ENCODE data around the gene KDM4B.

- PRO-cap = no peak
Observed at GRCh38 chr19:4792847-4793496, 1.4 kb downstream of the FEM1A start.

DNA sequence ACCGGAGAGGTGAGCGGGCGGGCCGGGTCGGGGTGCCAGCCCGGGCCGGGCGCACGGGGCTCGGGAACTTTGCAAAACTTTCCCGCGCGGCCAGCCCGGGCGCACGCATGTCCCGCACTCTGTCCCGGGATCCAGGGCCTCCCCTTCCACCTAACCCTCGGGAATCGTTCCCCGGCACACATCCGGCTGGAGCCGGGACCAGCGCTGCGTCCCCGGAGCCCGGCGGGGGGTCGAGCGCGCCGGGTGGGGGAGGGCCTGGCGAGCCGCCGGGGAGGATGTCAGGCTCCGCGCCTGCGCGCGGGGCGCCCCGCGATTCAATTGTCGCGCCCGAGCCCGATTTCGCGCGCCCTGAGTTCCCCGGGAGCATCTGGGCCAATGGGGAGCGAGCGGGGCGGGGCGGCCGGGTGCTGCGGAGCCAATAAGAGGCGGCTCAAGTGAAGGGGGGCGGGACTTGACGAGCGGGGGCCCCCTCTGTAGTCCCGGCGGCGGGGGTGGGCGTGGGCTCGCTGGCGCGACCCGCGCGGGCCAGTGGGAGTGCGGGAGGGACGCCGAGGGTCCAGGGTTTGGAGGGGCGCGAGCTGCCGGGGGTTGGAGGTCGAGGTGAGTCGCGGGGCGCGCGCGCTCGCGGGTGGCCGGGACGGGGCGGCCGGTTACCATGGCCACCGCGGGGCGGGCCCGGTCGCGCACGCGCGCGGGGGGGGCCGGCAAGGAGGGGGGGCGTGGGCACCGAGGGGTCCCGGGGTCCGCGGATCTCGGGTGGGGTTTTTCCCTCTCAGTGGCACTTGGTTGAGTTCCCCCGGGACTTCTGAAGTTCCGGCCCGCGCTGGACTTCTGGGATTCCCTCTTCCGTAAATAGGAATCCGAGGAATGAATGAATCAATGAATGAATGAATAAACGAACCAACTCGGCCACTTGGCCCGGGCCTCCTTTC is 612 bp downstream of the UHRF1 start:
- PRO-cap = no peak

- PRO-cap = no peak
Observed at GRCh38 chr19:4929153-4929596, 19.9 kb downstream of the UHRF1 start.

DNA sequence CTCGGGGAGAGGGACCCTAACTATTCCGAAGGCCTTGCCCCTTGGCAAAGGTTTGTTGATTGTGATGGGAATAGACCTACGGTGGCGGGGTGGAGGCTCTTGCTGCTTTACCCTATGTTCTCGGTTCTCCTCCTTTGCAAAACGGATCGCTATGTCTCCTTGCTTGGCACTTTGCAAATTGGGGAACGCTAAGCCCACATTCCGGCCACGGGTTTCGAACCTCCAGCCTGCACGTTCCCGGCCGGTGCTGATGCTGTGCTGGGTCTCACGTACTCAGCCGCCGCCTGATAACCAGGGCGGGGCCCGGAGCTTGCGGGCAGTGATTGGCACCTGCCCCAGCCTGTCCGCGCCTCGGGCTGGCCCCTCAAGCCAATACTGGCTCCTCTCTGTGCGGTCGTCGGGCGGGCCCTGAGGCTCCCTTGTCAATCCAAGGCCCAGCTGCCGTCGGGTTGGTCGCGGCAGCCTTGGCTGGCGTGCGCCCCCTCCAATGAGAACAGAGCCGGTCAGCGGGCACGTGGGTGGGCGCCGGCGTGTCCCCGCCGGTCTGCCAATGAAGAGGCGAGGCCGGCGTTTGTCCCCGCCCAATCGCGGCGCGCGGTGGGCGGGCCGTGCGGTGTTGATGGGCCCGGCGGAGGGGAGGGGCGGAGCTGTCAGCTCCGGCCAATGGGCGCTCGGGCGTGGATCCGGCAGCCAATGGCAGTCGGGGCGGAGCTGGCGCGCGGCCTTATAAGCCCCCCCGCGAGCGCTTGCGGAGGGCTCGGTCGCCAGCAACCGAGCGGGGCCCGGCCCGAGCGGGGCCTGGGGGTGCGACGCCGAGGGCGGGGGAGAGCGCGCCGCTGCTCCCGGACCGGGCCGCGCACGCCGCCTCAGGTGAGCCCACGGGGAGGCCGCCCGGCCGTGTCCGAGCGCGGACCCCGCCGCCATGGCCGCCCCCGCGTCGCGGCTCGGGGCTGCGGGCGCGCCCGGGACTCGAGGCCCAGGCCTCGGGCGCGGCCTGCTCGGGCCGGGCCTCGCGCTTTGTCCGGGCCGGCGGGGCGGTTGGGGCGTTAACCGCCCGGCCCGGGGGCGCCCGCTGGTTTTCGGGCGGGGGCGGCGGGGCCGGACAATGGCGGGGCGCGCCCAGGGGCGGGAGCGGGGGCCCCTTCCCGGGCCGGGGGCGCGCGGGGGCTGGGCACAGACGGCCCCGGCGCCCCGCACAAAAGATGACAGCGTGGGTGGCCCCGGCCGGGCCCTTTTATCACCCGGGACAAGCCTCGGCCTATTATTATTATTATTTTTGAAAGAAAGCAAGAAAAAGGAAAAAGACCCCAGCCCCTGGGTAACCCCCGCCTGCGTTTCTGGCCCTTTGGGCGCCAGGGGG is at the start of gene KDM4B:
Gene KDM4B, plus strand, starts transcription at position 753 of the 1,360 bp plus-strand sequence.
- PRO-cap = unidirectional peak, plus-strand start at position 812 of the sequence

DNA sequence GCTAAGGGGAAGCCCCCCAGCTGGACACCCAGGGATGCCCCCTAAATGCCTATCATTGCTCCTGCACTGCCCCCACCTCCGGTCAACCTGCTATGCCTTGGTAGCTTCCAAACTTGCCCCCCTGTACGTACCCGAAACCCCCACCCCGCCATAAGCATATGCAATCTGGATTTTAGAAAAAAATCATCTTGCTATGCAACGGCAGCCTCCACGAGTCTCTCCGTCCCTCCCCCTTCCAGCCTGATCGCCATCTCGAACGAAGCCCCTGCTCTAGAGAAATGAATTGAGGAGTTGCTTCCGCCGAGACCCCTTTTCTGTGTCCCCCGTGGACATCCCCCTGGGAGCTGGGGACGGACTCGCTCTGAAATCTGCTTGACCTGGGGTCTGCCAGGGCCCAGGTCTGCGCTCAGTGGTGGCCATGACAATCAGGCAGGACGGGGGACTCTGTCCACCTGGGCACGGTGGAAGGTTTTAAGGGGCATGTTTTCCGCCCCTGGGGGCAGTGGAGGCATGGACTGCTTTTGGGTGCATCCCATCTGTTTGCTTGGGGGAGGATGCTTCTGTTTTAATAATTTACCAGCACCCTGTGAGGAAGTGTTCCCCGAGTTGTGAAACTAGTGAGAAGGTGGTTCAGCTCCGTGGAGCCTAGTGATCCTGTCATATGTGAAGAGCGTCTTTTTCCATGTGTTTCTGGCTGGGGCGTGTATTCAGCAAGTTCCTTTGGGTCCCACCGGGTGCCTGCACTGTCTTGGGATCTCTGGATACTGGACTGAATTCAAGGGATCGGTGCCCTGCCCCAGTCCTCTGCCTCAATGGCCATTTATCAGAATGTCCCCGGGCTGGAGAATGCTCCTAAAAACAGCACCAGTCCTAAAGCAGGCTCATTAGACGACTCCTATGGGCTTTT is 1.1 kb downstream of the KDM4B start:
- PRO-cap = no peak

DNA sequence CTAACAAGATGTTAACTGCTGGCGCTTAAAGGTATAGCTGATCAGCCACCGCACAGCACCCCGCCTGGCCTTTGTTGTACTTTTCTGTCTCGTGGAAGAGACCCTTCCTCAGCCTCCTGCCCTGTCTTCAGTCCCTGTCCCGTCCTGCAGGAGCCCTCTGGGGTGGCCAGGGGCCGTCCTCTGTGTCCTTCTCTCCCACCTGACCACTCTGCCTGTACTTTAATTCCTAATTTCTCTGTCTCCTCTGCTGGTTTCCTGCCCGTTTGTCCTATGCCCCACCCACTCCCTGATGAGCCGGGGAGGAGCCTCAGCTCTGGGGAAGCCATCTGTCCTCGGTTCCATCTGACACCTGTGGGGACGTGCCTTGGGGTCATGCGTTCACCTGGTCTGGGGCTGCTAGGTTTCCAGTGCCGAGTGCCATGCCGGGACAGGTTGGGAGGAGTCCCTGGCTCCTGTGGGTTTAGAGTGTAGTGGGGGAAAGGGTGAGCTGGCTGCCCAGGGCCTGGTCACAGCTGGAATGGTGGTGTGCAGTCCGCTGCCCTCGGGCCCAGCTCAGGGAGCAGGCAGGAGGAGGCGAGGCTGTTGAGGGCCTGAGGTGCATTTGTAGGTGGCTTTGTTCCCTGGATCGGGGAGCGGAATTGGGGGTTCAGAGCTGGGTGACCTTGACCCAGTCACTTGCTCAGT is 2.4 kb downstream of the KDM4B start:
- PRO-cap = no peak

GRCh38 chr19:5046477-5047071 is 77.7 kb downstream of the KDM4B start:
- PRO-cap = no peak

DNA sequence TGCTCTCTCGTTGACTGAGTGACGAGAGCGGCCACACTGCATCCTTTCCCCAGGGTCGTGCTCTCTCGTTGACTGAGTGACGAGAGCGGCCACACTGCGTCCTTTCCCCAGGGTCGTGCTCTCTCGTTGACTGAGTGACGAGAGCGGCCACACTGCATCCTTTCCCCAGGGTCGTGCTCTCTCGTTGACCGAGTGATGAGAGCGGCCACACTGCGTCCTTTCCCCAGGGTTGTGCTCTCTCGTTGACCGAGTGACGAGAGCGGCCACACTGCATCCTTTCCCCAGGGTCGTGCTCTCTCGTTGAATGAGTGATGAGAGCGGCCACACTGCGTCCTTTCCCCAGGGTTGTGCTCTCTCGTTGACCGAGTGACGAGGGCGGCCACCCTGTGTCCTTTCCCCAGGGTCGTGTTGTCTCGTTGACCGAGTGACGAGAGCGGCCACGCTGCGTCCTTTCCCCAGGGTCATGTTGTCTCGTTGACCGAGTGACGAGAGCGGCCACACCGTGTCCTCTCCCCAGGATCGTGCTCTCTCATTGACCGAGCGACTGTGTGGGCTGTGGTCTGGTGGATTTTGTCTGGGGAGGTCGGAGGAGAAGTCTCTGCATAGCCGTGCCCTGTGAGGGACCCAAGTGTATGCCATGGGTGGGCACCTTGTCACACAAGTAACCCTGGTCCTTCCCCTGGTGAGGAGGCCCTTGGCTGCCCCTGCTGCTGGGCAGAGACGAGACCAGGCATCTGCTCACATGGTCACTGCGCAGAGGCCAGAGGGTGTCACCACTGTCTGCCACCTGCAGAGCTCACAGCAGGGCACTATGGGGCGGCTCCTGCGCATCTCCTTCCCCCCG is 107.7 kb downstream of the KDM4B start:
- PRO-cap = no peak

DNA sequence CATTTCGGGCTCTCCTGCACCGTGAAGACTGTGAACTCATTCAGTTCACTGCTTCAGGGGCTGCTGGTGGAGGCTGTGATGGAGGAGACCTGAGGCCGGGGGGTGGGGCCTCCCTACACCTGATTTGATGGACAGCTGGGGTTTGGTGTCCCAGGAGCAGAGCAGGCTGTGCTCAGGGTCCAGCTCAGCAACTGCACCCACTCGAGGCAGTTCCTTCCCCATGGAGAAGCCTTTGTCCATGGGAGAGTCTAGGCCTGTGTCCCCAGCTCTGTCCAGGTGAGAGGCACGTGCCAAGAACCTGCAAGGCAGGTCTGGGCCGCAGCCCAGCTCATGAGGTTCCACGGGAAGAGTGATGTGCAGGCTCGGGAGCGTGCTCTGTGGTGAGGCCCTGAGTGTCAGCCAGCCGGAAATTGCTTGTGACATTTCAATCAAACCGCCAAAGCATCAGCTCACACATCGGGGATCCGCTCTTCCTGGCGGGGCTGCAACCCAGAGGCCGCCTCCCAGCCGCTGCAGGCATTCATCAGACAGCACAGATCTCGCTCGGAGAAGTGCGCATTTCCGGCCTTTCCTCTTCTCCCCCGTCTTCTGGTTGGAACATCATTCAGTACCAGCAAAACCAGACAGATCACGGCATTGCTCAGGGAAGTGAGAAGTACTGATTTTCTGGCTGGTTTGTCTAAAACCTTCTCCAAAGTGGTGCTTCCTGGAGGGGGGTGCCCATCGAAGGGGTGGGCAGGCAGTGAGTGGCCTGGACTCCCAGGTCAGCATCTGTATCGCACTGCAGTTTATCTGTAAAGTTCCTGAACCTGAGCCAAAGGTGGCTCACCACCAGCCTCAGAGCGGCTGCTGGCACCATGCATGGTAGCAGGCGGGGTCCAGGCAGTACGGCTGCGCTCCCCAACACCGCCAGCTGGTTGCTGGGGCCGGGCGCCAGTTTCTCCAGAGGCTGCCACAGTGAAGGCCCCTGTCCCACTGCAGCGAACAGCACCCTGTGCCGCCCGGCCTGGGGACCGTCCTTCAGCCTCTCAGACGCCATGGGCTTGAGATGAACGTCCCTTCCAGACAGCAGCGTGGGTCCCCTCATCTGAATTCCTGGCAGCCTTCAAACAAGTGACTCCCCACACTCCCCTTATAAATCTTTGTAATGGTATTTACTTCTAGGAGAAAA is 109.4 kb downstream of the KDM4B start:
- PRO-cap = no peak

- PRO-cap = no peak
Observed at GRCh38 chr19:5126781-5127198, 157.9 kb downstream of the KDM4B start.

GRCh38 chr19:5128482-5128983 is 159.6 kb downstream of the KDM4B start:
- PRO-cap = no peak

DNA sequence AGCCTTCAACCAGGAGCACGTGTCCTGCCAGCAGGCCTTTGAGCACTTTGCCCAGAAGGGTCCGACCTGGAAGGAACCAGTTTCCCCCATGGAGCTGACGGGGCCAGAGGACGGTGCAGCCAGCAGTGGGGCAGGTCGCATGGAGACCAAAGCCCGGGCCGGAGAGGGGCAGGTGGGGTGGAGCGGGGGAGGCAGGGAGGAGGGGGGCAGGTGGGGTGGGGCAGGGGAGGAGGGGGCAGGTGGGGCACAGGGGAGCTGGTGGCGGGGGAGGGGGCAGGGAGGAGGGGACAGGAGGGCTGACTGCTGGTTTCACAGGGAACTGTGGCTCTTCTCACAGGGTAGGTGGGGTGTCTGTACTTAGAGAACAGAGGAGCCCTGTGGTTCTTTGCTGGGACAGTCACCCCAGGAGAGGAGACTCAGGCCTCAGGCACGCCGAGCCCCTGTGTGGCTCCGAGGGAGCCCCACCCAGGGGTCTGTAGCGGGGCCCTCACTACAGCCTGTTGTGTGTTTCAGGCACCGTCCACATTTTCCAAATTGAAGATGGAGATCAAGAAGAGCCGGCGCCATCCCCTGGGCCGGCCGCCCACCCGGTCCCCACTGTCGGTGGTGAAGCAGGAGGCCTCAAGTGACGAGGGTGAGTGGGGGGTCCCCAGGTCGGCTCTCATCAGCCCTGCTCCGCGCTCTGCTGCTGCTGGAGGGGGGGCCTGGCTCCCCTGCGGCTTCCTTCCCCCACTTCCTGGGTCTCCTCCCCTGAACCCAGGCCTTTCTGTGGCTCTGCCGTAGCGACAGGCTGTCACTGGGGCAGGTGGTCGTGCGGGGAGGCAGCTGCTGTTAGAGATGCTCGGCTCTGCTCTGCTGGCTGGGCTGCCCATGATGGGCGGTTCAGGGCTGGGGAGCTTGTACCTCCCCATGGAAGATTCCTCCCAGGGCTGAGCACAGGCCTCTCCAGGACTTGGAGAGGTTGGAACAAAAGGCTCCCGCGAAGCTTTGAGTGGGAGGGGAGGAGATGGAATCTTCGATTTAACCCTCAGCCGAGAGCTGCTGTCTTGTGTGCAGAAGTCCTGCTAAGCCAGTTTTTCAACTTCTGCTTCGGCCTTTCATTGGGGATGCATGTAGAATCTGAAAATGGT is 162.8 kb downstream of the KDM4B start:
- PRO-cap = no peak

DNA sequence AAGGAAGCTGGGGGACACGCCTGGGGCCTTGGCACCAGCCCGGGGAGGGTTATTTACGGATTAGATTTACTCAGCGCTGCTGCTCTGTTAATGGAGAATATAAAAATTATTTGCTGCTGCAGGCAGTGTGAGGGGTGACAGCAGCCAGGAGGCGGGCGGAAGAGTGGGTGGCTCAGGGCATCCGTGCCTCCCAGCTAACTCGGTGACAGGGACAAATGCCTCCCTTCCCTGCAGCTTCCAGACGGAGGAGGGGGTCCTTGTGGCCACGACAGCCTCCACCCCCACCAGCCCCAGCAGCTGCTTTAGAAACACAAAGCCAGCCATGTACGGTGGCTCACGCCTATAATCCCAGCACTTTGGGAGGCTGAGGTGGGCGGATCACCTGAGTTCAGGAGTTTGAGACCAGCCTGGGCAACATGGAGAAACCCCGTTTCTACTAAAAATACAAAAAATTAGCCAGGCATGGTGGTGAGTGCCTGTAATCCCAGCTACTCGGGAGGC is 184.0 kb downstream of the PTPRS start:
- PRO-cap = no peak

DNA sequence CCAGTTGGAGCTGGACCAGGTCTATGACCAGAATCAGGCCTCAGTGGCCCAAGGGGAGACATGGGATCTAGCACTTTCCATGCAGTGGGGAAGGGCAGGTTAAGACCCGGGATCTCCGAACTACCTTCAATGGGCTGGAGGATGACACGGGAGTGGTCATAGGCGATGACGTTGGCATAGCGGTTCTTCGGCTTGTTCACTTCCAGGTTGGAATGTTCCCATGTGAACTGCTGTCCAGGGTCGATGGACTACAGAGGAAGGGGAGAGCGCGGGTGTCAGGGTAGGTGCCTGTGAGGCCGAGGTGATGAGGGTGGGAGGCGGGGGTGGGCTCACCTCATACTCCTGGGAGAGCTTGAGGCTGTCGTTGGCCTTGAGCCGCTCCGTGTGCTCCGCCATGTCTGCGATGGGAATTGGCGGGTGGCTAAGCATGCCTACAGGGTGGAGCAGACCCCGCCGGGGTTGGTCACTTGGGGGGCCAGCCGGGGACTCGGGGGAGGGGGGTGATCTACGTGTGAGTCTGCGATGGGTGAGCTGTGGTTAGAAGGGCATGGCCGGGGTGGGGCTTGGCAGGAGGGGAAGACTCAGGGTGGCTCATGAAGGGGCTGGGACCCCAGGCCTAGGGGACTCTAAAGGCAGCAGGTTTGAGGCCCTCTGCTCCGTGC is 125.3 kb downstream of the PTPRS start:
- PRO-cap = no peak

GRCh38 chr19:5286011-5286424 is 54.6 kb downstream of the PTPRS start:
- PRO-cap = no peak

DNA sequence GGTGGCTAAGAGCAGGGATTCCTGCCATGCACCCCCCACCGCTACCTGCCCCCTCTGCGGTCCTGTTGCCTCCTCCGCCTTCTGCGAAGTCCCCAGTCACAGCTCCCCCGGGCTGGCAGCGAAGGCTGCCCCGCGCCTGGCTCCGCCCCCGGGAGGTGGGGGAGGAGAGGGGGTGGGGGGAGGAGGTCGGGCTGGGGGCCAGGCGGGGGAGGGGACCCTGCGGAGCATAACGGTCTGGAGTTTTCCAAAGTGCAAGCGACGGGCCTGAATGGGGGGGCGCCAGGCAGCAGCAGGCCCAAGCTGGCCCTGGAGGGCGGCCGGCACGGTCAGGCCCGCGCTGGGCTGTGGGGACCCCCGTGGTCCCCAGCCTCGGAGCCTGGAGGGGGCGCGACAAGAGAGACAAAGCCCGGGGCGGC is 47.9 kb downstream of the PTPRS start:
- PRO-cap = no peak

GRCh38 chr19:5623876-5624766 is 1.2 kb downstream of the SAFB start:
- PRO-cap = no peak

- PRO-cap = no peak
Observed at GRCh38 chr19:5783166-5783855, 1.2 kb downstream of the PRR22 start.

GRCh38 chr19:5828462-5828775 is 11.1 kb downstream of the FUT6 start:
- PRO-cap = no peak

DNA sequence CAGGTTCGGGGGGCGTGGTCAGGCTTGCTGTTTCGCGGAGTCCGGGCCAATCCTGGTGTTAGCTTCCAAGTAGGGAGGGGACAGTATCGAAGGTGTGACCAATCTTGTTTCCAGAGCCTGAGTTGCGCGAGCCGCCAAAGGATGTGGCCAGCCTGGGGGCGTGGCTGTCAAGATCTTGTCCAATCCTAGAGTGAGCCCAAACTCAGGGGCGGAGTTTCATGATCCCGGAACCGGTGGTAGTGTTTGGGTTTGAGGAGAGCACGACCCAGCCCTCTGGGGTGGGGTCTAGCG is 242 bp upstream of the VMAC start:
- PRO-cap = no peak